Metastatic Breast Carcinoma in the Brain (tissue), 10 donors: Measurements from ENCODE around the genes UBE2D3, CISD2 and LEF1.

- PRO-cap, 10 experiments, result peak in 10 of 10 experiments; most common plus-strand start chr4:102827857 (in 5); most common minus-strand start chr4:102827551 (in 9)
Observed at GRCh38 chr4:102827376-102828216, at the start of gene UBE2D3. Gene UBE2D3, minus strand, starts transcription at chr4:102827551.

GRCh38 chr4:102828883-102829615, 1.7 kb upstream of the UBE2D3 start:
- PRO-cap, 10 experiments, result peak in 6 of 10 experiments; most common minus-strand start chr4:102829270 (in 6)

DNA sequence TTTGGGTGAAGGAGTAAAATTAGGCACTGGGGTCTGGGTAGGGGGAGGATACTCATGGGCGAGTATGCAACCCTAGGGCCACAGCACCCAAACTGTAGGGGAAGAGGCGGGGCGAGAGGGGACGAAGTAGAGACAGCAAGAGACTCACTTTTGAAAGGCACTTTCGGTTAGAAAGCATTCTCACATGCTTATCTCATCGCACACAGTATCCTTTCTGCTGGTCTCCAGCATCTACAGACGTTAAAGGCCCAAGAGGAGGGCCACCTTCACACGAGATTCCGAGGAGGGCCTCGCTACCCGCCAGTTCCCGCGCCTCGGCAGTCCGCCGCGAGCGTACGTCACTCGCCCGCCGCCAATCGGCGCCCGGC, 241 bp upstream of the CISD2 start:
- PRO-cap, 10 experiments, result peak in 10 of 10 experiments; most common minus-strand start position 329 of the sequence (in 10)

DNA sequence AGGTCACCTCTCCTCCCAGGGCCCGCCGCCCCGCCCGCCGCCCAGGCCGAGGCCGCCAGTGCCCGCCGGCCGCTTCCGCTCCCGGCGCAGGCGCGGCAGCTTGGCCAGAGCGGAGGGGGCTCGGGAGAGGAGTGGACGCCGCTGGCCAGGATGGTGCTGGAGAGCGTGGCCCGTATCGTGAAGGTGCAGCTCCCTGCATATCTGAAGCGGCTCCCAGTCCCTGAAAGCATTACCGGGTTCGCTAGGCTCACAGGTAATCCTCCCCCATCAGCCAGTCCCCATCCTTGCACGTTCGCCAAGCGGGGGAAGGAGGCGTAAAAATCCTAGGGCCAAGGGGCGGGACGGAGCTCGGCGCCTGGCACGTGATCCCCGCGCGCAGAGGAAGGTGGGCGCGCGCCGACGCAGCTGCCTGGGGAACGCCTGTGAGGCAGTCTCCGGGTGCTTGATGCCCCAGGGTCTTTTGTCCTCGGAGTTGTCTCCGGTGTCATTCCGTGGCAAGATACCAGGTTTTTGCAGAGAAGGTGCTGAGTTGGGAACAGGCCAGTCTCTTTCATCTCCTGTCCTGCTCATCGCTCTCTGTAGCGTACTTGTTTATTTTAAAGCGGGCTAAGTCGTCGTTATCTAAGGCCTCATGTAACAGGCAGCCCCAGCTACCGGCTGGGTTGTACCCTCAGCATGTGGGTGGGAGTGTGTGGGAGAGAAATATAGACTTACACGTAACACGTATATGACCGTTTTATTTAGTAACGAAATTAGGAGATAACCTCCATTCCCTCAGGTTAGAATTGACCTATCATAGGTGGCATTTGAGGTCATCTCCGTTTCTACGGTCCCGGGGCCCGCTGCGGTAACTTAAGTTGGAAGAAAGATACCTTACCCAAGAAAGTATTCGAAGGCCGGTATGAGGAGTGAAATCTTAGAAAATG, at the start of gene CISD2:
Gene CISD2 (plus strand): TSS at position 58 of the 926 bp plus-strand sequence.
- PRO-cap, 10 experiments, result peak in 10 of 10 experiments; most common plus-strand start position 107 of the sequence (in 10); most common minus-strand start position 294 of the sequence (in 10)

GRCh38 chr4:103018760-103019354, 648 bp downstream of the SLC9B1 start:
- PRO-cap, 10 experiments, result peak in 1 of 10 experiments; most common plus-strand start chr4:103019197 (in 1); most common minus-strand start chr4:103019116 (in 1)

- PRO-cap, 10 experiments, result peak in 2 of 10 experiments; most common plus-strand start chr4:103255904 (in 1)
Observed at GRCh38 chr4:103255524-103256024, 57.4 kb upstream of the CENPE start.

- PRO-cap, 10 experiments, result no peak in any of the 10 experiments
Observed at GRCh38 chr4:104593292-104593594, 98.5 kb upstream of the CXXC4 start.

- PRO-cap, 10 experiments, result no peak in any of the 10 experiments
Observed at GRCh38 chr4:105188270-105188500, 41.5 kb downstream of the TET2 start.

DNA sequence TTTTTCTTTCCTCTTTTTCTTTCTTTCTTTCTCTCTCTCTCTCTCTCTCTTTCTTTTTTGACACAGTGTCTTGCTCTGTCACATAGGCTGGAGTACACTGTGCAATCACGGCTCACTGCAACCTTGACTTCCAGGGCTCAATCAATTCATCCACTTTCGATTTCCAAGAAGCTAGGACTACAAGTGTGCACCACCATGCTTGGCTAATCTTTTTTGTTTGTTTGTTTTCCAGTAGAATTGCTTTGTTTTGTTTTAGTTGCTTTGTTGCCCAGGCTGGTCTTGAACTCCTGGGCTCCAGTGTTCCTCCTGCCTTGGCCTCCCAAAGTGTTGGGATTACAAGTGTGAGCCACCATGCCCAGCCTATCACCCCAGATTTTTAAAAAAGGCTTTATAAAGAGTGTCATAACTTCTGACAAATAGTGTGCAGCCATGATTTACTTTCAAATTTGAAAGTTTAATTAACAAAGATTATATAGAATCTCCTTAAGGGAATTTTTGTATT, 70.8 kb downstream of the PPA2 start:
- PRO-cap, 10 experiments, result no peak in any of the 10 experiments

- PRO-cap, 10 experiments, result no peak in any of the 10 experiments
Observed at GRCh38 chr4:106072407-106073160, 177.3 kb downstream of the NPNT start.

DNA sequence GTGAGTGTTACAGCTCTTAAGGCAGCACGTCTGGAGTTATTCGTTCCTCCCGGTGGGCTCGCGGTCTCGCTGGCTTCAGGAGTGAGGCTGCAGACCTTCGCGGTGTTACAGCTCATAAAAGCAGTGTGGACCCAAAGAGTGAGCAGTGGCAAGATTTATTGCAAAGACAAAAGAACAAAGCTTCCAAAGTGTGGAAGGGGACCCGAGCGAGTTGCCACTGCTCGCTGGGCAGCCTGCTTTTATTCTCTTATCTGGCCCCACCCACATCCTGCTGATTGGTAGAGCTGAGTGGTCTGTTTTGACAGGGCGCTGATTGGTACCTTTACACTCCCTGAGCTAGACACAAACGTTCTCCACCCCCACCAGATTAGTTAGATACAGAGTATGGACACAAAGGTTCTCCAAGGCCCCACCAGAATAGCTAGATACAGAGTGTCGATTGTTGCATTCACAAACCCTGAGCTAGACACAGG, 156.1 kb upstream of the GIMD1 start:
- PRO-cap, 10 experiments, result no peak in any of the 10 experiments

- PRO-cap, 10 experiments, result no peak in any of the 10 experiments
Observed at GRCh38 chr4:107449845-107450308, 270.2 kb downstream of the PAPSS1 start.

DNA sequence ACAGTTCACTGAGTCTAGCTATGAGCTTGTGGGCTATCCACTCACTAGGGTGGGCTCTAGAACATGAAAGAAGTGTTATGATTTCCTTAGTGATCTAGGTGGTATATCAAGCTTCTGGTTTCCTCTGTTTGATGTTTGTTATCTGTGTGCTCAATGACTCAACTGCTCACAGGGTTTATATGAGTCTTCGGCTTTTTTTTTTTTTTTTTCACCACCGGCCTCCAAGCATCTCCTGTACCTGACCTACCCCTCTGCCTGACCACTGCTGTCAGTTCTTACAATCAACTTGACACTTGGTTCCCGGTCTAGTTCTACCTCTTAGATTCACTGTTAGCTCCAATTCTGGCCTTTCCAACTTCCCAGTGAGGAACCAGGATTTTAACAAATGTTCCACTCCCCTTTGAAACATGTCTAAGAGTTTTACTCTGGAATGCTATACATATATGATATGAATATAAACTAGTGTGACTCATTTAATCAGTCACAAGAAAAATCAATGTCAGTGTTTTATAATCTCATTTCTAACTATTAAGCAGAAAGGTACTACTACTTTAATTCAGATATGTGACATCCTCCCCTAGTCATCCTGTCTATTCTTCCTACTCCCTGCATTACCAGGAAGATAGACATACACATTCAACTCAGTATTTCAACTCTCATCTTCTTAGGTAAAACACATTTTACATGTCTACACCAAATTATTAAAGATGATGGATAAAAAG, 102.9 kb downstream of the PAPSS1 start:
- PRO-cap, 10 experiments, result no peak in any of the 10 experiments

DNA sequence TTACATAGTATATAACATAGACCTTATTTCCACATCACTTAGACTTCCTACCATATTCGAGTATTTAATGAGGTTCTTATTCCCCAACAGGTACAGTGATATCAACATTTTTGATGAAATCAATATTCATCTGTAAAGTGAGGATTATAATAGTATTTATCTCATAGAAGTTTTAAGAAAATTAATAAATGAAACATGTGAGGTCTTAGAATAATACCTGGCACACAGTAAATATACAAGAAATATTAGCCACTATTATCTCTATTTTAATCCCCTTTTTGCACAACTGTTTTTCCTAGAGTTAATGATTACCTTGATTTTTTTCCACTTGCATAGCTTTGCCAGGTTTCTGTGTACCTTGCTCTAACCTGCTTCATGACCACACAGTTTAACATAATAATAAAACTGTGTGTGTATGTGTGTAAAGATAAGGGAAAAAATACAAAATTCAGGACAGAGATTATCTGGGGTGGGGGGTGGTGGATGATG, 86.9 kb downstream of the PAPSS1 start:
- PRO-cap, 10 experiments, result no peak in any of the 10 experiments

DNA sequence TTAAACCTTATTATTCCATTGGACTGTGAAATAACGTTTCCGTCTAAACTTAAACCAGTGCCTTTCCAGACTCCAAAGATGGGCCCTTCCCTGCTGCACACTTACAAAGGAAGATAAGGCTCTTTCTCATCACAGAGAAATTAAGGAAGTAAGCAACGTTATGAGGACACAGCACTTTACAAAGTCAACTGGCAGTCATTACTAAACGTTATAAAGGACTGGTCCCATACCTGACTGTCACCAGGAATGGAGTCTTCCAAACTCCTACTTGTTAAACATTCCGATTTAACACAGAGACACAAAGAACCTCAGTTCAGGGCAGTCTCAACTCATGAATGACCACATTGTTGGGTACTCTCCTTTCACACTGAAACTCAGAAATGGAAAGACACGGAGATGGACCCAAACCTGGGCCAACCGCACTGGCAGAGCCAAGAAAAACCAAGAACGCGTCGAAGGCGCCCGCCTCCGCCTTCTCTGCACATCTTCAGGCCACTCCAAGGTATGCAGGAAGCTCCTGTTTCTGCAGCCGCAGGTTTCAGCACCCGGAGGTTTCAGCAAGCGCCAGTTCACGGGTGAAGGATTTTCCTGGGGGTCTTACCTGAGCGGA, 687 bp downstream of the PAPSS1 start:
- PRO-cap, 10 experiments, result peak in 4 of 10 experiments; most common plus-strand start position 428 of the sequence (in 1); most common minus-strand start position 337 of the sequence (in 4)

DNA sequence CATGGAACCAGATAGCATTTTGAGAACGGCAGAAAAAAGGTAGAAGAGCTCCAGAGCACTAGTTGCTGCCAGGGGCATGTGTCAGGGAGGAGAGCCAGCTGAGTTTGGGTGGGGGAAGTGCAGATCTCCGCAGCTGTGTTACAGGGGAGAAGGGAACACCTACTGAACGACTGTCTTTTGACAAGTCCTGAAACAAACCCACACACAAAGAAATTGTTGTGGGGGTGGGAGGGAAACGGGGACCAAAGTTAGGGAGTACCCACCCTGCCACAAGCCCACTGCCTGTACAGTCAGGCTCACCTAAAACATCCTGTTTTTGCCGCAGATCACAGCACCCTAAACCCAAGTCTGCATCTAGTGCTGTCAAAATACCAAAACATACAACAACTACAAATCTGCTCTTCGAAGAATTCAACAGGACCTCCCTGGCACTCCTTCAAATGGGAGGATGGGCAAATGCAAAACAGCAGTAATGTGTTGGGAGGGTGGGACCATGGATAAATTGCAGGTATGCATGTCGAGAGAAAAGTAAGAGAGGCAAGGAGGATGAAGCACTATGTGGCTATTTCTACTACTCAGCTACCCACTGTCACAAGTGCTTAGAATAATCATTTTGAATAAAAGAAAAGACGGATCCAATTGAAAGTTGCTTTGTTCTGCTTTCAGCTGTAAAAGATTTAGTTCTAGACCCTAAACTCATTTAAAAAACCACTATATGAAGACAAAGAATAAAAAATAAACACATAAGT, 55.3 kb downstream of the LEF1 start:
- PRO-cap, 10 experiments, result no peak in any of the 10 experiments

DNA sequence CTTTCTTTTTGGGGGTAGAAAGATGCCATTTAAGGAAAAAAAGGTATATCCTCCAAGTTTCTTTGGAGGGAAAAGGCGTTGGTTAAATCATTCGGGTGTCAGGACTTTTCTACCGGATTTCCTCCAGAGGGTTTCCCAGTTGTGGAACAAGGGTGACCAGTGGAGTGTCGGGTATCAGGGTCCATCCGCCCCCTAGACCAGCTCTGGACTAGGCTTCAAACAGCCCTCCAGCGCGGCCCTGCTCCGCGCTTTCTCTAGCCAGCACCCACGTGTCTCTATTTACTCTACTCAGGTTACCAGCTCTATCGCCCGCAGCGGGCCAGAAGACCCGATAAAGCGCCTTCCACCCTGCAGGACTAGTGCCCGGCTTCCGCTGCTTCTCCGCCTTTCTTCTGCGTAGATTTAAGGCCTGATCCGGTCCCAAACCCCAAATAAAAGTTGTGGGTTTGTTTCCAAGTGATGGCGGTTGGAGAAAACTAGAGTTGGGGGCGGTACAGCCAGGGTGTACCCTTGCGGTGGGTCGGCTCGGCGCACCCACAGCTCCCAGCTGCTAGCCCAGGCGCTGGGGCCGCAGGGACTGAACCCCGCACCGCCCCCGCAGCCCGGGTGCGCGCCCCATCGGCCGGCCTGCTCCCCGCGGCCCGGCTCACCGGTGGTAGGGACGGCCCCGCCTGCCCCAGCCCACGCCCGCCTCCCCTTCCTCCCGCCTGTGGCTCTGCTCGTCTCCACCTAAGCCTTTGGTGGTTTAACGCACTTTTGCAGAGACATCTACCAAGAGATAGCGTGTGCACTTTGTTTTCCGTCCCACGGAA, 2.2 kb downstream of the LEF1 start:
- PRO-cap, 10 experiments, result peak in 1 of 10 experiments; most common plus-strand start position 759 of the sequence (in 1)

DNA sequence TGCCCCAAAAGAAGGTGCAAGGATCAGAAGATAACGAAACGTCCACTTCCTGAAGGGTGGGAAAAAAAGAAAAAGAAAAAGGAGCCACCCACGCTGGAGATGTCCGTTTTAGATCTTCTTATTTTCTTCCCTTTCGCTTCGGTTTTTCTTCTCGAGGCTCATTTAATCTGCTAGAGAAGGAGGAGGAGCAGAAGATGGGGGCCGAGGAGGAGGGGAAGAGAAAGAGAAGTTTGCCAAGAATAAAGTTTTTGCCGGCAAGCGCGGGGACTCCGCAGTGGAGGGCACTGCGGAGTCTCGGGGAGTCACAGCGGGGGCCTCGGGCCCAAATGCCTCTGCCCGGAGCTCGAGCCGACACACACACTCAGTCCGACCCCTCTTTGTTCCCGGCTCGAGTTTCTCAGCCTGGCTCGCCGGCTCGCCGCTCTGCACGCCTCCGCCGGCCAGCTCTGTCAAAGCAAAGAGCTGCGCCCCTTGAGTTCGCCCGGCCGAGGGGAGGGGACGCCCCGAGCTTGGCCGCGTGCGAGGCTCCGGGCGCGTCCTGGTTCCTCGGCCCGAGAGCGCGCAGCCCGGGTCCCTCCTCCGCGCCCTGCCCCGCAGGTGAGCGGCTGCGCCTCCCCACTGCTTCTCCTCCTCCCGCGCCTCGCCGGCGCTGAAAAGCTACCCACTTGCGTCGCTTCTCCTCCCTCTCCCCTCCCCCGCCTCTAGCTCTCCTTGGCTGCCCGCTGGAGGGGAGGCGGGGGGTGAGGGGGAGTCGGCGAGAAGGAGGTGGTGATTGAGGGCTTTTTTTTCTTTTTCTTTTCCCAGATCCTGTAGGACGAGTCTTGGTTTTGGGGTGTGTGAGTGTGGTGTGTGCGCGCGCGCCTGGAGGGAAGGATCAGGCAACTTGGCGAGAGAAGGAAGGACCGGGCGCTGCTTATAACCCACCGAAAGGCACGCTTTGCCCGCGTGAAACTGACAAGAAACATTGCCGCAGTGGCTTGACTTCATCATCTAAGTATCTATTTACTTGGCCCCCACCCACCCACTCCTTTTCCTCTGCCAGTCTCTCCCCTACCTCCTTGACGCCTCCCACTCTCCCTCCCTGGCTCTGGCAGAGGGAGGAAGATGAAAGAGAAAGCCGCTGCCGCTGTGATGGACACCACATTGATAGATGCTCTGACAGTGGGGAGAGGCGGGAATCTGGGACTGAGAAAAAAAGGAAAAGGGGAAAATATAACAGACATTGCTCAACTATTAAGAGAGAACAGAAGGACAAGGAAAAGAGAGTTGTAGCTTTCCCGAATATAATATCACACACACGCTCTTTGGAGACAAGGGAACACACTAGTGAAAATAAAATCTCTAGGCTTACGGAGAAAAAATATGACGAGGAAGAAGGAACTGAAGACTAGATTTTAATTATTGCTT, at the start of gene LEF1:
Gene LEF1 (minus strand): TSS at position 627 of the 1,407 bp plus-strand sequence.
- PRO-cap, 10 experiments, result peak in 10 of 10 experiments; most common plus-strand start position 837 of the sequence (in 2); most common minus-strand start position 651 of the sequence (in 9)

- PRO-cap, 10 experiments, result peak in 3 of 10 experiments; most common plus-strand start chr4:108171866 (in 2); most common minus-strand start chr4:108172624 (in 1)
Observed at GRCh38 chr4:108171830-108172870, 3.4 kb upstream of the LEF1 start.

DNA sequence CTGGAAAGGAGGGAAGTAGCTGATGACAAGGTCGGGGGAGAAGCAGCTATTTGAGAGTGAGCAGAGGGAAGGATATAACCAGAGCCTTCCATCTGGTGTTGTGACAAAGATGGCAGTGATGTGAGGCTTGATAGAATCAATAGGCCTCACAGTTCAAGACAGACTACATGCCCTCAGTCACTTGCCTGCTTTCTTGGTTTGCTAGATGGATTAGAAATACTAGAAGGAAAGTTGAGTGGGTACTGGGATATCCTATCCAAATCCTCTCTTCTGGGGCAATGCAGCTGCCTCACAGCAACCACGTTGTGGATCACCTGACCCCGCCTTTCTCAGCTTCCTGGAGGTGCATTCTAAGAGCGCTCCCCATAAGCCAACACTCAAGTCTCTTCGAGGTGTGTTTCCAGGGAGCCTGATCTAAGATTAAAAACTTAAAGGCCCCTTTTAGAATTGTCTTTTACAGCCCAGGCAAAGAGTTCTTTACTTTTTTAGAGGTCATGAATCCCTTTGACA, 1.1 kb upstream of the RPL34 start:
- PRO-cap, 10 experiments, result no peak in any of the 10 experiments